Uterus (tissue), 7 donors: ENCODE measurements around a stretch of chr4.

DNA sequence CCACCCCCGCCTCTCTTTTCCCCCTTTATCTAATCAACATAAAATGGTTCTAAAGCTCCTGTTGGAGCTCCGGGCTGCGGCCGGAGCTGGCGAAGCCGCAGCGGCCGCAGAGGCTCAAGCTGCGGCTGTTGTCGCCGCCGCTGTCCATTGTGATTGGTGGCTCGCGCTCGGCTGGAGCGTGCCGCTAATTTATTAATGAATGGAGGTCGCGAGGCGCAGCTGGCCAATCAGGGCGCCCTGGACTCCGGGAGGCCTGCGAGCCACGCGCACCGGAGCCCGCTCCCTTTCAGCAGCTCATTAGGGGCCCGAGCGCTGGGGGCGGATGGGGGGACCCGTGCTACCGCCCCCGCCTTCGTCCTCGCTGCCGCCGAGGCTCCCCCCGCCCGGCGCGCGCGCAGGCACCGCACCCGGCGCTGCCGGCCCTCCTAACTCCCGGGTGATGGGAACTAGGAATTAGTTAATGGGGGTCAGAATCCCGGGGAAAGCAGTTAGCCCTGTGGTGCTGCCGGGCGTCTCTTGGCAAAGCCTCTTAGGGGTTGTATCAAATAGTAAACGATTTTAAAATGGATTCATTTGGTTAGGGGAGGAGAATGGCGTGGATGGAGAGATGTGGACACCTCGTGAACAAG lies 546 bp upstream of the NEUROG2 start:
- PRO-cap, 4 experiments: no peak in any of the 4 experiments
- RAMPAGE, long total RNA, 2 experiments: no peak in any of the 2 experiments
- RRBS: 3% methylated on average over 9 of the region's 54 CpGs

DNA sequence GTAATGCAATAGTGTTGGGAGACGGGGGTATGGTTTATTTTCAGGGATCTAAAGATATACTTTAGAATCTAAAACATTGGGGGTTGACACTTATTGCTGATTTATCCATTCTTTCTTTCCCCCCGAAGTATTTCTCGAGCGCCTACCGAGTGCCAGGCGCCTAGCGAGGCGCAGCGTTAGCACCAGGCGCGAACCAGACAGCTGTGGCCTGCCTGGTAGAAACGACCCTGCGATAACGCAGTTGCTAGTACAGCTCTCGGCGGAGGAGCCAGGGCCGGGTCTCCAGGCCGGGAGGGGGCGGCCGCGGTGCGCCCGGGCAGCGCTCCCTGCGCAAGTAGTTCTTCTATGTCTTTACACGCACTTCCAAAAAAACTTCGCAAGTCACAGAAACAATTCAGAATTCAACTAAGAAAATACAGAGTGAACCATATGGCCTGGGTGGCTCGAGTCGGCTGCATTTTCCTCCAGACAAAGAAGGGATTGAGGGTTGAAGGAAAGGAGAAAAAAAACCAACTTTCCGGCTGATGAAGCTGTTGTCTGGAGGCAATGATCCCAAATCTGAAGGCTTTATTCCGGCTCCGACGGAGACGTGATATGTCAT lies 7.0 kb upstream of the NEUROG2 start:
- PRO-cap, 4 experiments: no peak in any of the 4 experiments
- RAMPAGE, long total RNA, 2 experiments: no peak in any of the 2 experiments
- RRBS: 4% methylated on average over 2 of the region's 34 CpGs

DNA sequence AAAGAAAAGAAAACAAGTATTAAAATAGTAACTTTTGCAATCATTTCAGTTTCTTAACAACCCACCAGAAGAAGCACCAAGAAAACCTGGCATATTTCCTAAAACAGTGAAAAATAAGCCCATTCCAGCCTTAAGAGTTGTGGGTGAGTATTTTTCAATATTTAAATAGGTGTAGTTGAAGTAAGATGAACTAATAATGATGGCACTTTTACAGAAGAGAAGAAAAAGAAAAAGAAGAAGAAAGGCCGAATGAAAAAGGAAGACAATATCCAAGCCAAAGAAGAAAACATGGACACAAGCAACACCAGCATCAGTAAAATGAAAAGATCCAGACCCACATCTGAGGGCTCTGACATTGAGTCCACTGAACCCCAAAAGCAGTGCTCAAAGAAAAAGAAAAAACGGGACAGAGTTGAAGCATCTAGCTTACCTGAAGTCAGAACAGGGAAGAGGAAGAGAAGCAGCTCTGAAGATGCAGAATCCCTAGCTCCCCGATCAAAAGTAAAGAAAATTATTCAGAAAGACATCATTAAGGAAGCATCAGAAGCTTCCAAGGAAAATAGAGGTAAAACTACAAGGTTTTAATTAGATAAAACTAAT lies 10.1 kb downstream of the LARP7 start:
- PRO-cap, 4 experiments: no peak in any of the 4 experiments
- RAMPAGE, long total RNA, 2 experiments: no peak in any of the 2 experiments
- RRBS: no CpG with 5 or more reads among the region's 3 CpGs

DNA sequence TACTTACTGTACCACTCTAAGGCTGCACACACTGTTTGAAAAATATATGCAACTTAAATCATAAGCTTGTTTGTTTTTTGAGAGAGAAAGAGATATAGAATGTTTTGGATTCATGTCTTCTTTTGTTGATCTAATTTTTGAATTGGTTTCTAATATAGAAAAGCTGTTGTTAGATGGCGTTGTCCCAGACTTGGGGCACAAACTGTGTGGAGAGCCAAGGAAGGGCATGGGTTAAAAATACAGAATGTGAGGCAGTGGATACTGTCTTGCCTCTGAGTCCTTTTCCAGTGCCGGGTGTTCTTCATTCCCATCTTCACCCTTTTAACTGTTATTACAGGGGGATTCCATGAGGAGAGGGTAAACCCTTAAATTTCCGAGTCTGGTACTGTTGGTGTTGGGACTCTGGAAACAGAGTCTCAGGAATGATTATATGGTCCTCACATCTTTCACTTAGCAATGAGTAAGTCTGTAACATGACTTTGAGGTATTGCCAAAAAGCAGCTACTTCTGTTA lies 17.3 kb upstream of the ANK2 start:
- PRO-cap, 4 experiments: peak in 1 of 4 experiments; most common plus-strand start position 235 of the sequence (in 1)
- RAMPAGE, long total RNA, 2 experiments: no peak in any of the 2 experiments
- RRBS: no CpG with 5 or more reads among the region's 3 CpGs

- PRO-cap, 4 experiments: no peak in any of the 4 experiments
- RAMPAGE, long total RNA, 2 experiments: start-site peak on the plus strand in 1 of 2 experiments, at chr4:113145475-113145922 at its widest, 5 reads per replicate
- RRBS: no CpG with 5 or more reads among the region's 14 CpGs
These were observed 96.3 kb downstream of the ANK2 start for GRCh38 chr4:113145230-113146588.

DNA sequence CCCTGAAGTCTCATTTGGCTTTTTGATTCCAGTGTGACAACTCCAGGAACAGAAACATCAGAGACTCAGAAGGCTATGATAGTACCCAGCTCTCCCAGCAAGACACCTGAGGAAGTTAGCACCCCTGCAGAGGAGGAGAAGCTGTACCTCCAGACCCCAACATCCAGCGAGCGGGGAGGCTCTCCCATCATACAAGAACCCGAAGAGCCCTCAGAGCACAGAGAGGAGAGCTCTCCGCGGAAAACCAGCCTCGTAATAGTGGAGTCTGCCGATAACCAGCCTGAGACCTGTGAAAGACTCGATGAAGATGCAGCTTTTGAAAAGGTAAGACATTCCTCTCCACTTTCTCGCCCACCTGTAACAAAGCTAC lies 320.0 kb downstream of the ANK2 start:
- PRO-cap, 4 experiments: no peak in any of the 4 experiments
- RAMPAGE, long total RNA, 2 experiments: no peak in any of the 2 experiments
- RRBS: no CpG with 5 or more reads among the region's 9 CpGs

DNA sequence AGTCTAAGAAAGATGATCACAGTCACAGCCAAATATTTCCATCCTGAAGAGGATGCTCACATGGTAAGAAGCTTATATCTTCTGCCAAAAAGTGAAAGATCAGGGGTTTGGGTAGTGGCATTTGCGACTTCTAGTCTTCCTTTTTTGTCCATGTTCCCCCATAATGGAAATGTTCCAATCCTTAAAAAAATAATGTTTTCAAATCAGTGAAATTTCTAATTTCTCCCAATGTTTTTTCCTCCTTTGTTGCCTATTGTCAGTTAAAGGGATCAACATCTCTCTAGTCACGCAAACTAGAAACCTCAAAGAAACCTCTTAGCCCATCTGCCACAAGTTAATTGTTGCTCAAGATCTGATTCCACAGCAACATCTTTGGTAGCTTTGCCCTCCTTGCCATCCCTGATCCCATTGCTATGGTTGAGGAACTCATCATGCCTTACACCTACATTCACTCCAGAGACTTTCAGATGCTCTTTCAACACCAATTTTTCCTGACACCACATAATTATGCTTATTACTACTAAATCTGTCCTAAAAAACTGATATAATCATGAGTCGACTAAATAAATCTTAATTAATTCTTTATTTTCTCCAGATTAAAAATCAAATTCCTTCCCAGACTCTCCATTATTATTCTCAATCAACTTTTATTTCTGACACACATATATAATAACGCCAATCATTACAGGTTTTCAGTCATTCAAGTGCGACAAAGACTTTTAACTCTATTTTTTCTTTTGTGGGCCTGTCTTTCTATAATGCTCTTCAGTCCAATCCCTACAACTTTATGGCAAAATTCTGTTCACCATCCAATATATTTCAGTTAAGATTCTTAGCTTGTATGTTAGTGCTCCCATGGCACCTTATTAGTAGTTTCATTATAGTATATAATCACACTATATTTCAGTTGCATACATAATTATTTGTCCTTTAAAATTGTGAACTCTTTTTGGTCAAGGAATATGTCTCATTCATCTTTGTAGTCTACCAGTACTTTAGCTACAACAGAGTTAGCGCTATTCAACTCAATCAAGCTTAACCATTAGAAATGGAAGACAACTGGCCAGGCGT lies 112.5 kb downstream of the CAMK2D start:
- PRO-cap, 4 experiments: no peak in any of the 4 experiments
- RAMPAGE, long total RNA, 2 experiments: no peak in any of the 2 experiments
- RRBS: no CpG with 5 or more reads among the region's 7 CpGs

DNA sequence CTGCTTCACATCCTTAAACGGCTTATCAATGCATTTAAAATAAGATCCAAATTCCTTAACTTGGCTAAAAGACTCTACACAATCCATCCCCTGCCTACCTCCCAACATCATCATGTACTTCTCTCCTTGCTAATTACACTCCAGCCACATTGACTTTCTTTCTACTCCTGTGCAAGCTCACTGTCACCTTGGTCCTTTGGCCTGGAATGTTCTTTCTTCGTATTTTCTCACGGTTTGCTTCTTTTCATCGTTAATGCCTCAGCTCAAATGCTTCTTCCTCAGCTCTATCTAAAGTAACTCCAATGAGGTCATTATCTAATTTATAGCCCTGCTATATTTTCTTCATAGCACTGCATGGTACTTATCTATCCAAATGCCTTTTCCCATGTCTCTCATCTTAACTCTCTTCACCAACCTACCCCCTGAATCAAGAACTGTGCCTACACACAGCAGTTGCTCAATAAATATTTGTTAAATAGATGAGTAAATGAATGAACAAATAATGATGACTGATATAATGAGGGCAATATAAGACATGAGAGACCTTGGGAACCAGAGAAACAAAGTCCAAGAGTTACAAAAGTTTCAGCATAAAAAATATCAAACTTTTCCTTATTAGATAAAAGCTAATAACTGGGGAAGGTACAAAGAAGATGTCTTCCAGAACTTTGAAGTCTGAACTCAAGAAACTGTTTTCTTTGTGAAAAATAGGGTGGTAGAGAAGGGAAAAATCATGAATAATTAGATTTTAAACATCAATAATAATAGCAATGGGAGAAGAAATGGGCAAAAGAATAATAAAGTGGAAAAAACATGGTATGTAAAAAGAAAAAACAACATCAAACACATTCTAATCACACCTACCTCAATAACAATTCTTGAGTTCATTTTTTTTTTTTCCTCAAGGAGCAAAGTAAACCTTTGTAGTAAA lies 19.6 kb downstream of the CAMK2D start:
- PRO-cap, 4 experiments: no peak in any of the 4 experiments
- RAMPAGE, long total RNA, 2 experiments: no peak in any of the 2 experiments
- RRBS: no CpG with 5 or more reads among the region's 4 CpGs

DNA sequence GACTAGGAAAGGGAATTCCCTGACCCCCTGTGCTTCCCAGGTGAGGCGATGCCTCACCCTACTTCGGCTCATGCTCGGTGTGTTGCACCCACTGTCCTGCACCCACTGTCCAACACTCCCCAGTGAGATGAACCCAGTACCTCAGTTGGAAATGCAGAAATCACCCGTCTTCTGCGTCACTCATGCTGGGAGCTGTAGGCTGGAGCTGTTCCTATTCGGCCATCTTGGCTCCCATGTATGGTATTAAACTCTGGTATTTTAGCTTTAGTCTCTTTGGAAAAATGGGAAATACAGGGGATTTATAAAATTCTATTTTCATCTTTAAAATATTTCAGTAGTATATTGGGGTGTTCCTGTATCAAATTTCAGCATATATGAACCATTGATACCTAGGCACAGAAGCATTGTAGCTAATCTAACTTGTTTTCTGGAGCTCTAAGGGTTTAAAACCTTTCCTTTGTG lies 17.9 kb downstream of the UGT8 start:
- PRO-cap, 4 experiments: no peak in any of the 4 experiments
- RAMPAGE, long total RNA, 2 experiments: no peak in any of the 2 experiments
- RRBS: no CpG with 5 or more reads among the region's 6 CpGs

GRCh38 chr4:118276574-118277088 lies 76.2 kb downstream of the PRSS12 start:
- PRO-cap, 4 experiments: no peak in any of the 4 experiments
- RAMPAGE, long total RNA, 2 experiments: no peak in any of the 2 experiments
- RRBS: no CpG with 5 or more reads among the region's 3 CpGs

- PRO-cap, 4 experiments: no peak in any of the 4 experiments
- RAMPAGE, long total RNA, 2 experiments: no peak in any of the 2 experiments
- RRBS: no CpG with 5 or more reads among the region's 1 CpG
These were observed 66.4 kb downstream of the METTL14 start for GRCh38 chr4:118751545-118752033.

GRCh38 chr4:118850202-118851244 lies 14.6 kb upstream of the SEC24D start:
- PRO-cap, 4 experiments: no peak in any of the 4 experiments
- RAMPAGE, long total RNA, 2 experiments: no peak in any of the 2 experiments
- RRBS: no CpG with 5 or more reads among the region's 8 CpGs

DNA sequence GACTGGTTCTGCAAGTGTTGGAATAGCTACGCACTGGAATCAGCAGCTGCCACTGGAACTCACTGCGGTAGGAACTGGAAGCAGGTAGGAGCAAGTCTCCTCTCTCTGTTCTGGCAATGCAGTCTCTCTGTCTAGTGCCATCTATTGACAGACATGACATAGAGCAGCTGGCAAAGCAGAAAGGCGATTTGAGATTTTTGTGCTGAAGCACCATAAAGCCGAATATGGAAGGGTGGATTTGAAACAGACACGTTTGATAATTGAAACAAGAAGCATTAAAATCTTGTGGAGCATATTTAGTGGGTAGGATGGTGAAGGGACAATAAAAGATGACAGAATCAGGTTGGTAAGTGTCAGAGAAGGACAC lies 23.5 kb upstream of the SYNPO2 start:
- PRO-cap, 4 experiments: no peak in any of the 4 experiments
- RAMPAGE, long total RNA, 2 experiments: no peak in any of the 2 experiments
- RRBS: no CpG with 5 or more reads among the region's 5 CpGs

DNA sequence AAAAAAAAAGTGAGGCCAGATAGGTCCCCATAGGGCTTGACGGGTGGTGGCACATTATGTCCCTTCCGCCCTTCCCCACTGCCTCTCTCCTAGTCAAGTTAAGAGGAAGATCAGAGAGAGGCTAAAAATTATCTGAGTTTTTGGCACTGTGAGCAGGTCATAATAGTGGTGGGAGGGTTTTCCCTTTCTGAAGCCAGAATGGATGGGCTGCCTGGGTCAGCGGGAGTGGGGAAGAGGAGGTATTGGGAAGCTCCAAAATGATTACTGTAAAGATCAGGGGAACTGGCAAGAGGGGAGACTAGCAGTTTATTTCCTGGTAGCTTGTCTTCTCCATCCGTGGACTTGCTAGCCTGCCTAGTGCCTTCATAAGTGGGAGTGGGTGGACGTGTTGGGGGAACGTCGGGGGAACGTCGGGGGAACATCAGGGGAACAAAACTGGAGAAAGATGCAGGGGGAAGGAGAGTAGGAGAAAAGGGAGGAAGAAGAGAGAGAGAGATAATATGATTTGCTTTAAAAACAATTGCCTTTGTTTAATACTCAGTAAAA lies 5.6 kb downstream of the SYNPO2 start:
- PRO-cap, 4 experiments: peak in 3 of 4 experiments; most common plus-strand start position 190 of the sequence (in 1); most common minus-strand start position 100 of the sequence (in 3)
- RAMPAGE, long total RNA, 2 experiments: no peak in any of the 2 experiments
- RRBS: no CpG with 5 or more reads among the region's 9 CpGs

GRCh38 chr4:118918180-118918819 lies 29.6 kb downstream of the SYNPO2 start:
- PRO-cap, 4 experiments: peak in 4 of 4 experiments; most common plus-strand start chr4:118918626 (in 2); most common minus-strand start chr4:118918447 (in 2)
- RAMPAGE, long total RNA, 2 experiments: no peak in any of the 2 experiments
- RRBS: no CpG with 5 or more reads among the region's 3 CpGs

GRCh38 chr4:118920263-118920827 lies 31.7 kb downstream of the SYNPO2 start:
- PRO-cap, 4 experiments: peak in 2 of 4 experiments; most common plus-strand start chr4:118920482 (in 1); most common minus-strand start chr4:118920365 (in 1)
- RAMPAGE, long total RNA, 2 experiments: no peak in any of the 2 experiments
- RRBS: no CpG with 5 or more reads among the region's 2 CpGs

DNA sequence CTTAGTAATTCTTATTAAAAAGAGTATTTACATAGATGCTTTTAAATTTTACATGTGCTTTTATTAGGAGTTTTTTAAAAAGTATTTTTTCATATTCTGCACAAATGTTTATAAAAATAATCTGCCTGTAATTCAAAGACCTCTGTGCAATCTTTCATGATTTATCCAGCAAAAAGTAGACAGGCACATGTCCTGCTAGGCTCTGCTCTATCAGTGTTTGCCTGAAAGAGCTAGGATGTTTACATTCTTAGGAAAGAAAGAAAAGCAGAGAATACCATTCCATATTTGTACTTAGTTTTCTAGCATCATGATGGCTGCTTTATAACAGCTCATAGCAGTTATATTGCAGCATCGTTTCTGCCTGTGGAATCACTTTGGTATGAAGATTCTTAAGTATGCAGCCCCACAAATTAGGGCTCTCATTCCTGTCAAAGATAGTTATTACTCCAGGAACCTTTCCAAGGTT lies 119.1 kb upstream of the MYOZ2 start:
- PRO-cap, 4 experiments: peak in 4 of 4 experiments; most common plus-strand start position 348 of the sequence (in 1); most common minus-strand start position 212 of the sequence (in 3)
- RAMPAGE, long total RNA, 2 experiments: no peak in any of the 2 experiments
- RRBS: no CpG with 5 or more reads among the region's 1 CpG

DNA sequence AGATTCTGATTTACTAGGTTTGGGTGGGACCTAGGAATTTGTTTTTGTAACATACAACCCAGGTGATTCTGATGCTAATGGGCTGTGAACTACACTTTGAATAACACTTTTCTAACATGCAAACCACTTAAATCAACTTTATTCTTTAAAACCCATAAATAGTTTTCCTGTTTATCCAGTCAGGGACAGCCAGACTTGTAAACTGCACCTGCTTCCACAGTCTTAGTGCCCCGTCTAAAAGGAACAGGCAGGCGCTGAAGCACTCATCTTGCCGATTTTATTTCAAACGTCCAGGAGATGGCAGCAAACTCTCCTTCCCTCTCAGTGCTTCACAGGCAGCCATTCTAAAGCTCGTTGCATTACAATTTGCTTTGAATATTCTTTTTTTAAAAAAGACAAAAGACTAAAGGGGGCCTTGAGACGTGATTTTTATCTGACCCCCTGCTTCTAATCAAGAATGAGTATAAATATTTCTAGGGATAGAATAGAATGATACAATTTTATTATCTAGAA lies 93.7 kb upstream of the MYOZ2 start:
- PRO-cap, 4 experiments: peak in 2 of 4 experiments; most common minus-strand start position 236 of the sequence (in 2)
- RAMPAGE, long total RNA, 2 experiments: no peak in any of the 2 experiments
- RRBS: no CpG with 5 or more reads among the region's 6 CpGs

- PRO-cap, 4 experiments: no peak in any of the 4 experiments
- RAMPAGE, long total RNA, 2 experiments: no peak in any of the 2 experiments
- RRBS: no CpG with 5 or more reads among the region's 6 CpGs
These were observed 88.7 kb upstream of the MYOZ2 start for GRCh38 chr4:119046774-119047495.

- PRO-cap, 4 experiments: no peak in any of the 4 experiments
- RAMPAGE, long total RNA, 2 experiments: no peak in any of the 2 experiments
- RRBS: no CpG with 5 or more reads among the region's 4 CpGs
These were observed 1.8 kb upstream of the USP53 start for GRCh38 chr4:119210669-119211065.